Bronchus fibroblast of lung (primary cell): ENCODE measurements around the genes PA2G4, MYL6, COQ10A, GLS2 and SDR9C7.

DNA sequence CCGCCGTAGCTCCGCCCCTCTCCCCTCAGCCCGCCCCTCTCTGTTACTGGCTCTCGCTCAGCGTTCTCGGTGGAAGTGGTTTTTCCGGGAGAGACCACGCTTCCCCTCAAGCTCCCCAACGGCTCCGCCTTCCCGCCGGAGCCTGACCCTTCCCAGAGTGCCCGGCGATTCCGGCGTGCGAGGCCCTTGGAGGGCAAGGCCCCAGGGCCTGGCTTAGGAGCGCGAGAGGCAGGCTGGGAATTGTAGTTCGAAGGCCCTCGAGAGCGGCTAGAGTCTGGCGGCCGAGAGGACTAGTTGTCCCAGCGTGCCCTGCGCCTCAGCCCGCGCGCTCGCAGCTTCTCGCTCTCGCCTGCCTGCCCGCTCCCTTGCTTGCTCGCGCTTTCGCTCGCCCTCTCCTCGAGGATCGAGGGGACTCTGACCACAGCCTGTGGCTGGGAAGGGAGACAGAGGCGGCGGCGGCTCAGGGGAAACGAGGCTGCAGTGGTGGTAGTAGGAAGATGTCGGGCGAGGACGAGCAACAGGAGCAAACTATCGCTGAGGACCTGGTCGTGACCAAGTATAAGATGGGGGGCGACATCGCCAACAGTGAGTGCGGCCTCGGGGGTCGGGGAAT lies at the start of gene PA2G4:
Gene PA2G4, plus strand, starts transcription at position 319 of the 613 bp plus-strand sequence.
- RAMPAGE, long total RNA = start-site peak on the plus strand centred at position 353 of the sequence, 113 bp wide, 3,065 and 1,392 reads in 2 replicates

GRCh38 chr12:56104854-56105547 lies 642 bp downstream of the PA2G4 start:
- RAMPAGE, long total RNA = no peak

- RAMPAGE, long total RNA = no peak
Observed at GRCh38 chr12:56126668-56127378, 1.2 kb upstream of the ESYT1 start.

GRCh38 chr12:56157115-56157607 lies 998 bp upstream of the MYL6 start:
- RAMPAGE, long total RNA = no peak

DNA sequence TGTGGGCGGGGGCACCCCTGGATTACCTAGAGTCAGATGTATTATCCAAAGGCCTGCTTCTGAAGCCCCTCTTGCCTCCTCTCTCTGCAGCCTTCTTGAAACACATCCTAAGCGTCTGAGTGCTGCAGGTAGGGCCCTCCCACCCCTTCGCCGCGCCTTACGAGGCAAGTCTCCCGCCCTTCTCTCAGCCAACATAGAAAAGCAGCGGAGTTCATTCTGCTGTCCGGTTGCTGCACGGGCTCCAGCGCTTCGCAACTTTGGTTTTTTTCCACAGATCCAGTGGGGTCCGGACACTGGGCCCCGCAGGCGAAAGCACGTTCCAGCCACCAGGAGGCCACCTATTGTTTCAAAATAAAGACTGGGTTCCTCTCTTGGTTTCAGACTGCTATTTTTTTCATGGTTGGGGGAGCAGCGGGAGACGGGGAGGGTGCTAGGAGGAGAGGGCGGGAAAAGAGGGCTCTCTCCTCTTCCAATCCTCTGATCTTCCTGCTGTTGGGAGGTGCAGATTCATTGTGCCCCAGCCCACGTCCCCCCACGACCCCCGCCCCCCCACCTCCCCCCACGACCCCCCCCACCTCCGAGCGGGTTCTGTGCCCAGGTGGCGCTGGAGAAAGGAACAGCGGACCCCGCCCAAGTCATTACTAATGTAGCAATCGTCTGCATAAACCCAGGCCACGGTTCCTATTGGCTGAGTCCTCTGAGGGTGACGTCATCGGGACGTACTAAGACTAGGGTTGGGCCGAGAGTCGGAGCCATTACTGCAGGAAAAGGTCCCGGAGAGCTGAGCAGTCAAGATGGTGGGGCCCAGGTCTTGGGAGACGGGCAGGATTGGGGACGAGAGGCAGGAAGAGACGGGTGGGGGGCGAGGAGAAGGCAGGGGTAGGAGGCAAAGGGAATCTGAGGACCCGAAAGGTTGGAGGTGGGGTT lies at the start of gene MYL6:
Gene MYL6, plus strand, starts transcription at position 752 of the 927 bp plus-strand sequence.
- RAMPAGE, long total RNA = start-site peak on the plus strand centred at position 757 of the sequence, 40 bp wide, 9,133 and 10,178 reads in 2 replicates

- RAMPAGE, long total RNA = no peak
Observed at GRCh38 chr12:56162070-56162968, 4.2 kb downstream of the MYL6 start.

DNA sequence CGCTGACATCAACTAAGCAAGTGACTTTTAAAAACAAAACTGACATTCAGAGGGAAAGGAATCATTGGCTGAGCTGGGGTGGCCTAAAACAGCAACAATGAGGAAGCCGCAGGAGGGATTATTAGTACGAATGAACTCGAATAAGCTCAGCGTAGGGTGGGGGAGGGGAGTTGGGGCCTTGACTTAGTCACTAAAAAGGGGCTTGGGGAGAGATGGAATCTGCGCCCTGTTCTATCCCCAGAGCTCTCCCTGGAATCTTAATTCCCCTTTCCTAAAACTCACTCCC lies 4.8 kb downstream of the MYL6 start:
- RAMPAGE, long total RNA = no peak

DNA sequence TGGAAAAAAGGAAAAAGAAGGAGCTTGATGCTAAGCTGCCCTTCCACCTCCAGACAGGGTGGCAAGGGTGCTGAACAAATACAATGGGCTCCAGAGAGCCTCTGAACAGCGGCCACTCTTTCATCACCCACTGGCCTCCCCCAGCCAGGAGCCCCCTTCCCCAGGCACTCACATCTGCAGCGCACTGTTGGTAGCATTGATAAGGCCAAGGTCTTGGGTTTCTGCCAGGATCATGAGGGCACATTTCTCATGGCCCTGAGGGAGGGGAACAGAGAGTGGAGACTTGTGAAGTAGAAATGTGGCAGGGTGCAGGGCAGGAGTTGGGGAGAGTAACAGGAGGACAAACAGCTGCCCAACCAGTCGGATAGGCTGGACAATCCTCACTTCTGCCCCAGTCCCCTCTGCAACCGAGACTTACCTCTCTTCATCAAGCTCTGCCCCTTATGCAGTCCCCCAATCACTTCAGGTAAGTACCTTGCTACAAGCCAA lies 14.1 kb downstream of the SLC39A5 start:
- RAMPAGE, long total RNA = no peak

DNA sequence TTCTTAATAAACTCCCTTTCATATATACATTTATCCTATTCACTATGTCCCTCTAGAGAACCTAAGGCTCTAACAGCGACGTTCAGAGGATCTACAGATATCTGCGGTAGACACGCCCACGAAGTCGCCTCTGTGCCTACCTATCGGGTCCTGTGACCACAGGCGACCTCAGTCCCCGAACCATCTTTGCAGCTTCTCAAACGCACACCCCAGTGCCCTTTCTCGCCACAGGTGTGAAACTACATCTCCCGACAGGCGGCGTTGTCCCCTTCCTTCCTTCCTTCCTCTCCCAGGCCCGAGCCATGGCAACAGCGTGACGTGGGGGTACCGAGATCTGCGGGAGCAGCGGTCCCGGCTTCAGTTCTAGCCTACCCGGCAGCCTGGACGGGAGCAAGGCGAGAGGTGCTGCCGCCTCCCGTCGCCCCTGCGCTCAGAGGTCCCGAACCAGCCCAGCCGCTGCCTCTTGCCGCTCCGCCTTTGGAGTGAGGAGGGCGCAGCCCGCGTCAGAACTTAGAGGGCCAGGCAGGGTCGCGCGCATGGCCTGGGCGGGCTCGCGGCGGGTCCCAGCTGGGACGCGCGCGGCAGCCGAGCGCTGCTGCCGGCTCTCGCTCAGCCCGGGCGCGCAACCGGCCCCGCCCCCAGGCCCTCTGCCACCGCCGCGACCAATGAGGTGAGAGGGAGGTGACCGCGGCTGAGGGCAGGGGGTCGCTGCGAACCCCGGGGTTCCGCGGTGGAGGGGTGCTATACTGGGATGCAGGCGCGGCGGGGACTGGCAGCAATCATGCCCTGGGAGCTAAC lies at the start of gene COQ10A:
Gene COQ10A, plus strand, starts transcription at position 360 of the 798 bp plus-strand sequence.
- RAMPAGE, long total RNA = no peak

- RAMPAGE, long total RNA = no peak
Observed at GRCh38 chr12:56314543-56315263, 1.1 kb downstream of the CNPY2 start.

DNA sequence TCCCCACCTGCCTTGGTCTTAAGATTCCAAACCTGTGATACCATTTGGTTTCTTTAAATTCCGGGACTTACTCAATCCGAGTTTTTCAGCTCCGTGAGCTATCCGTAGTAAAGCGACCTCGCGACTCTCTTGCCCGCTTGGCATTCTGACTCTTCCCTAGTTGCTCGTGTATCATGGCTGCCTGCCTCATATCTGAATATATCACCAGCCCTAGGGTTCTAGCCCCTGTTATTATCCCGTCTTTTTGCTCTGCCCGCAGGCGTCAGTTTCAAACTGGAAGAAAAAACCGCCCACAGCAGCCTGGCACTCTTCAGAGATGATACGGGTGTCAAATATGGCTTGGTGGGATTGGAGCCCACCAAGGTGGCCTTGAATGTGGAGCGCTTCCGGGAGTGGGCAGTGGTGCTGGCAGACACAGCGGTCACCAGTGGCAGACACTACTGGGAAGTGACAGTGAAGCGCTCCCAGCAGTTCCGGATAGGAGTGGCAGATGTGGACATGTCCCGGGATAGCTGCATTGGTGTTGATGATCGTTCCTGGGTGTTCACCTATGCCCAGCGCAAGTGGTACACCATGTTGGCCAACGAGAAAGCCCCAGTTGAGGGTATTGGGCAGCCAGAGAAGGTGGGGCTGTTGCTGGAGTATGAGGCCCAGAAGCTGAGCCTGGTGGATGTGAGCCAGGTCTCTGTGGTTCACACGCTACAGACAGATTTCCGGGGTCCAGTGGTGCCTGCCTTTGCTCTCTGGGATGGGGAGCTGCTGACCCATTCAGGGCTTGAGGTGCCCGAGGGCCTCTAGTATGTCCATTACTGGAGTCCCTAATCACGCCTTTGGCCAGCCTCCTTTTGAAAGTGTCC lies 630 bp downstream of the SPRYD4 start:
- RAMPAGE, long total RNA = no peak

GRCh38 chr12:56487349-56488460 lies at the start of gene GLS2:
Gene GLS2 (minus strand): TSS chr12:56488161.
- RAMPAGE, long total RNA = no peak

GRCh38 chr12:56527845-56528346 lies 6.3 kb downstream of the RBMS2 start:
- RAMPAGE, long total RNA = no peak

GRCh38 chr12:56660965-56661279 lies 15.1 kb upstream of the ATP5F1B start:
- RAMPAGE, long total RNA = no peak

DNA sequence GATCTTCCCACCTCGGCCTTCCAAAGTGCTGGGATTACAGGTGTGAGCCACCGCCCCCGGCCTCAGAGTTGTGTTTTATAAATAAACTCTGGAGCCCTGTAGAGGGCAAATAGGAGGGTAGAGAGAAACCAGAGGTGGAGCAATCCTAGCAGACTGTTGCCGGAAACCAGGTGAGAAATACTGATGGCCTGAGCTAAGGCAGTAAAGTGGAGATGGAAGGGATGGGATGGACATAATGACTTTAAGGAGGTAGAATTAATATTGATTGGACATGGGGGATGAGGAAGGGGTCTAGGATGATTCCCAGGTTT lies 2.6 kb upstream of the HSD17B6 start:
- RAMPAGE, long total RNA = no peak

GRCh38 chr12:56916720-56917833 lies 17.1 kb downstream of the SDR9C7 start:
- RAMPAGE, long total RNA = no peak

- RAMPAGE, long total RNA = no peak
Observed at GRCh38 chr12:56934118-56934648, at the start of gene SDR9C7. Gene SDR9C7 (minus strand): TSS chr12:56934408.

DNA sequence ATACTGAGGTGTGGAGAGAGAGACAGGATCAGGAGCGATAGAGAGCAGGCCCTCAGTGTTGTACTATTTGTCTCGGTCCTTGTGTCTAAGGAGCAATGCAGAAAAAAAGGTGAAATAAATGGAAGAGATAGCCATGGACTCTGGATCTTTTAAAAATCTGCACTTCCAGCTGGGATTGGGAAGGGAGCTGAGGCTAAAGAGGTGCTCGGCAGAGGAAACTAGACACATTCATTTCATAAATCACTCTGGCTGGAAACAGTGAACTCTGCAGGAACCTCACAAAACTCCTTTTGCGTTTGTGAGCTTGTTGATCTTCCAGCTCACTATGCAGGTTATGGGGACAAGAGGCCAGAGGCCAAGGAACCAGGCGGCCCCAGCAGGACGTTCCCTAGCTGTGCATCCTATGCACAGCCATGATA lies 2.3 kb downstream of the GPR182 start:
- RAMPAGE, long total RNA = no peak

GRCh38 chr12:57029032-57029476 lies 12.7 kb upstream of the TAC3 start:
- RAMPAGE, long total RNA = no peak

DNA sequence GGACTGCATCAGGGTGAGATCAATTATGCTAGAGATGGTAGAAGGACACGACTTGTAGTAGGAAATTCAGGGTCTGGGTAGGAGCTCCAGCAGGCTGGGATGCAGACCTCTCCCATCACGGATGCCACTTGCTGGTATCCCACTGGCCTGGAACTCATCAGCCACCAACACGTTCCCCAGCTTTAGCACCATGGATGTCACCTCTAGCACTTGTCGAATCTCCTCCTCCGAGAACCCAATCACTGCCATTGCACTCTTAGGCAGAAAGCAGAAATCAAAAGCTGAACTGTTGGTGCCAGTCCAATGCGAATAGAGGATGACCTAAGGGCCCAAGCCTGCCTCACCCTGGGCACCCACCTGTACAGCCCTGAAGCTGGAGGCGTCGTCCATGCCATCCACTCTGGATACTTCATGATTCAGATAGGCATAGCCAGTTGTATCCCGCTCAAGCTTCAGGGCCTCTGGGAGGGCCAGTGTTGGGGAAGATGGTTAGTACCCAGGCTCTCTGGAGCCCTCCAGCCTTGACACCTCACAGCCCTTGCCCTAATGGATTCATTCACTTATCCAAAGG lies 6.1 kb downstream of the MYO1A start:
- RAMPAGE, long total RNA = no peak